AG10803 (cell line): ENCODE measurements around a stretch of chr1.

- RRBS, result no CpG with 5 or more reads among the region's 5 CpGs
Measured at GRCh38 chr1:78045615-78045701, 308 bp upstream of the GIPC2 start.

DNA sequence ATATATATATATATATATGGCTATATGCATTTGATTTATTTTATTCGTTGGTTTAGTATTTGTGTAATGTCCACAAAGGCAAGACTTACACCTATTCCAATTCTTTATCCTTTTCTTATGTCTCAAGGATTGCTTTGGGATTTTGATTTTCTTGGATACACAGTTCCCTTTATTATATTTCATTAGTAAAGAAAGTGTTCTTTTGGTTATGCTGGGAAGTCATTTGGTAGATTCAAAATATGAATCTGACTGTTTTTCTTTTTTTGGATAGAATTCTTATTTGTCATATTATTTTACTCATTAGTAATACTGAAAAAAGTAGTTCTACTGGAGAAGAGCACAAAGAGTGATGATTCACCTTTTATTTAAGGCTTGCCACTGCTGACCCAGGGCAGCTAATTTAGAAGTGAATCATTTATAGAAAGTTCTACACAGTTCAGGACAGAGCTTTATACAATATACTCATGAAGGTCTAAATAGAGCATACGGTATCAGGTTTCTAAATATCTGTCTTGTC, 24.8 kb downstream of the GIPC2 start:
- RRBS, result no CpG with 5 or more reads among the region's 2 CpGs

GRCh38 chr1:78229257-78229939, 183.6 kb downstream of the GIPC2 start:
- RRBS, result no CpG with 5 or more reads among the region's 4 CpGs

GRCh38 chr1:79193070-79193793, 186.7 kb upstream of the ADGRL4 start:
- RRBS, result no CpG with 5 or more reads among the region's 8 CpGs

GRCh38 chr1:81432143-81432459, 368.6 kb upstream of the ADGRL2 start:
- RRBS, result no CpG with 5 or more reads among the region's 4 CpGs

- RRBS, result no CpG with 5 or more reads among the region's 7 CpGs
Measured at GRCh38 chr1:81702896-81703681, 97.6 kb upstream of the ADGRL2 start.

GRCh38 chr1:81803781-81804235, 3.1 kb downstream of the ADGRL2 start:
- RRBS, result no CpG with 5 or more reads among the region's 8 CpGs

DNA sequence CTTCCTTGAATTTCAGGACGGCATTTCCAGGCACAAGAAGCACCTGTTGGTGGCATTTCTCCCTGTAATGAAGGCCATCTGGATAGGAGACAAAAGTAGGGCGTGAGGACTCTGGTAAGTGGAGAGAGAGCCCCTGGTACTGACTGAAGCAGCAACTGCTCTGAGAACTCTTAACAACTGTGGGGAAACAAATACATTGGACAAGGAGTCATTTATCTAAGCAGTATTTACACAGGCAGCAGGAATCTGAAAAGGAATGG, 361.7 kb downstream of the ADGRL2 start:
- RRBS, result no CpG with 5 or more reads among the region's 2 CpGs

- RRBS, result no CpG with 5 or more reads among the region's 2 CpGs
Measured at GRCh38 chr1:83151039-83151587, 847.8 kb downstream of the TTLL7 start.

GRCh38 chr1:83641290-83641850, 357.6 kb downstream of the TTLL7 start:
- RRBS, result no CpG with 5 or more reads among the region's 6 CpGs

- RRBS, result no CpG with 5 or more reads among the region's 2 CpGs
Measured at GRCh38 chr1:84273262-84273697, 28.2 kb upstream of the SAMD13 start.

- RRBS, result no CpG with 5 or more reads among the region's 2 CpGs
Measured at GRCh38 chr1:84274733-84275149, 26.8 kb upstream of the SAMD13 start.

- RRBS, result 2% methylated on average over 10 of the region's 38 CpGs
Measured at GRCh38 chr1:84297869-84298674, 3.4 kb upstream of the SAMD13 start.

- RRBS, result no CpG with 5 or more reads among the region's 6 CpGs
Measured at GRCh38 chr1:84301828-84302538, 475 bp downstream of the SAMD13 start.

DNA sequence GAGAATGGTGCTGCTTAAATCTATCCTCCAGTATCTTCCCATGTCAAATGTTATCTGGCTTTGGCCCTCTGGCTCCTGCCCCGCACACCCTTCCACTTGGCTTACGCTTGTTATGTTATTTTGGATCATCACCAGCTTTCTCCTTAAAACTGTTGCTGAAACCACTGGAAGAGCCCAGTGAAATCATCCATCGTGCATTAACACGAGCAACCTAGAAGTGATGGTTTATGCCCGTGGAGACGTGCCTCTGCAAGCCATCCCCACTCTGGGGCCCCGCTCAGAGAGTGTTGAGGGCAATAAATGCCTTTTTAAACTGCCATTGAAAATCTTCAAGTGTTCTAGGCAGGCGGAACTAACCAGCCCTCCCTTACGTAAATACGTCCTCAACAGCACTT, 20.2 kb downstream of the SAMD13 start:
- RRBS, result no CpG with 5 or more reads among the region's 10 CpGs

DNA sequence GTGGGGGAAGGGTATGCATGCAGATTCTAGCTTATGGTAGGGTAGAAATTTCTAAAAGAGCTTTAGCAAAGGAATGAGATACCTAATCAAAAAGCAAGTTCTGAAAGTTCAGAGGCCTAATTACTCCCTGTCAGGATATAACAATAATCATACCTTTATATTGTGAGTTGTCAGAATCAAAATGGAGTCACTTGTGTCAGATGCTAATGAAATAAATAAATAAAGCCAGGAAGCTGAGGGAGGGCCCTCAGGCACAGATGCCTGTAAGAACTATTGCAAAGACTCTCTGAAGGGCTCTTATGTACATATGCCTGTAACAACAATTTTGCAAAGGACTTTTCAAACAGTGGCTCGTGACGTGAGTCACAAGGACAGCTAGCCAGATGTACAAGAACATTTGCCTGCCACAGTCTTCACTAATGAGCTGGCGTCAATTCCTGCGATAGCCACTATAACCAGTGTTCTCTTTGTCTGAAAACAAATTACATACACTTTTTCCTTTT, 27.4 kb upstream of the DNASE2B start:
- RRBS, result no CpG with 5 or more reads among the region's 4 CpGs

GRCh38 chr1:84505074-84505552, 1.1 kb upstream of the SPATA1 start:
- RRBS, result under 1% methylated on average over 7 of the region's 12 CpGs

- RRBS, result under 1% methylated on average over 13 of the region's 33 CpGs
Measured at GRCh38 chr1:84690582-84690989, 325 bp upstream of the SSX2IP start.

GRCh38 chr1:84758846-84759820, 68.9 kb upstream of the SSX2IP start:
- RRBS, result no CpG with 5 or more reads among the region's 19 CpGs